Jejunum (tissue), 1 donor: ENCODE measurements around a stretch of chr17.

DNA sequence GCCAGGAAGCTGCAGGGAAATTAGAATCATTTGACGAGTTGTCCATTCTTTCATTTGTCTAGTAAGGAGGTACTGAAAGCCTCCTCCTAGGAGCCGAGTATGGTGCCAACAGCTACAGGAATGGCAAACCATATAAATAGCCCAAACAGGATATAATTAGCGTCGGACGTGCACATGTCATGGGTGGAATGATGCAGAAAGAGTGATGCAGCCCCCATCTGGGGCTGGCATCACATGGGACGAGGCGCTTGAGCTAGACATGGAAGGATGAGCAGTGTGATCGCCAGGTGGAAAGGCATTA, 52.3 kb downstream of the ARHGAP27 start:
- PRO-cap: no peak

DNA sequence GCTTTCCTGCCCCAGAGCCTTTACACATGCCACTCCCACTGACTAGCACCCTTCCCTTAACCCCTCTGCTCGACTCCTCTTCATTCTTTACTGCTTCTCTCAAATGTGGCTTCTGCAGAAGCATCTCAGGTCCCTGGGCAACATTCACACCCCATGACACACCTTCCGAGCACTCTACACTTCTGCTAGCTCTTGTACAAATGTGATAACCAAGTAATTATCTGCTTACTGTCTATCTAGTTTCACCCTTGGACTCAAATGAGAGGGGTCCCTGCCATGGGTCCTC, 39.5 kb downstream of the ARHGAP27 start:
- PRO-cap: no peak

DNA sequence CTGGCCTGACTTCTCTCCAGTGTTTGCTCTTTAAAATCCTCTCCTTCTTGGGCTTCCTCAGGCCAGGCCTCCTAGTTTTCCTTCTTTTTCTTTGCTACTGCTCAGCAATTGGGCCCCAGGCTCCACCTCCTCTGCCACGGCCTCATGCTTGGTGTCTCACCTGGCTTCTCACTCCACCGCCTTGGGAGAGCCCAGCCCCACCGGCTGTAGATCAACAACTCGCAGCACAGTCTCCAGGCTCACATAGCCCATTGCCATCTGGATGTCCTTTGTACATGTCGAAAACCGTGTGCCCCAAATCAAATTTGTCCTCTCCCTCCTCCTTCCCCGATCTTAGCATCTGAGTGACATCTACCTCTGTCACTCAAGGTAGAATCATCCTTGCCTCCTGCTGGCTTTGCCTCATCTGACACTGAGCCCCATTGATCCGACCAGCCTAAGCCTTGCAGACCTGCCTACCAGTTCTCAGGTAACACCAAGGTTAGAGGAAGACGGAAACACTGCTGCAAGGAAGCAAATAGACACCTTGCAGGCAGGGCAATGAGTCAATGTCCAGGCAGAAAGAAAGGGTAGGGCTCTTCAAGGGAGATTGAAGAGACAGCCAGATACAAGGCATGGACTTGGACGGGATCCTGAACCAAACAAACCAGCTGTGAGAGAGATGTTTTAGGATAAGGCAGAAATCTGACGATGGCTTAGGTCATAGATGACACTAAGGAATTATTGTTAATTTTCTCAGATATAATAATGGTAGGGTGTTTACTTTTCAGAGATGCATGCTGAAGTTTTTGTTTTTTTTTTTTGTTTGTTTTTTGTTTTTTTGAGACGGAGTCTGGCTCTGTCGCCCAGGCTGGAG, 17.2 kb downstream of the ARHGAP27 start:
- PRO-cap: unidirectional peak, minus-strand start at position 483 of the sequence

GRCh38 chr17:45418437-45419265, 14.0 kb downstream of the ARHGAP27 start:
- PRO-cap: bidirectional peak, plus-strand start at chr17:45418690, minus-strand start at chr17:45418551

- PRO-cap: unidirectional peak, minus-strand start at chr17:45425392; unidirectional peak, minus-strand start at chr17:45425611; unidirectional peak, minus-strand start at chr17:45425804
These were observed 7.3 kb downstream of the ARHGAP27 start for GRCh38 chr17:45425040-45426141.

DNA sequence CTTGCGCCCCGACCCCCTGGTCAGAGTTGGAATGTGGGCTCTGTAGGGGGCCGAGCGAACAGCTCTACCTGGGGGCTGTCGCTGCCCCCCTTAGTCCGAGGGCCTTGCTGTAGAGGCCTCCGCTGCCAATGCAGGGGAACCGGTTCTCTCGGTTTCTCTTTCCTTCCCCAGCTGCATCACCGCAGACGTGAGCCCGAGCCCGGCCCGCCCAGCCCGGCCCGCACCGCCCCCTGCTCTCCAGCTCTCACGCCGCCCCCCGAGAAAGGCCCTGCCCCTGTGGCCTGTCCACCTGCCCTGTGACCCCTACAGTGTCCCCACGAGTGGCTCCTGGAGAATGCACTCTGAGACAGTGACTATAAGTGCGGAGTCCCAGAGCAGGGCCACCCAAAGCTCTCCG, 1.9 kb downstream of the ARHGAP27 start:
- PRO-cap: bidirectional peak, plus-strand start at position 184 of the sequence, minus-strand start at position 130 of the sequence

DNA sequence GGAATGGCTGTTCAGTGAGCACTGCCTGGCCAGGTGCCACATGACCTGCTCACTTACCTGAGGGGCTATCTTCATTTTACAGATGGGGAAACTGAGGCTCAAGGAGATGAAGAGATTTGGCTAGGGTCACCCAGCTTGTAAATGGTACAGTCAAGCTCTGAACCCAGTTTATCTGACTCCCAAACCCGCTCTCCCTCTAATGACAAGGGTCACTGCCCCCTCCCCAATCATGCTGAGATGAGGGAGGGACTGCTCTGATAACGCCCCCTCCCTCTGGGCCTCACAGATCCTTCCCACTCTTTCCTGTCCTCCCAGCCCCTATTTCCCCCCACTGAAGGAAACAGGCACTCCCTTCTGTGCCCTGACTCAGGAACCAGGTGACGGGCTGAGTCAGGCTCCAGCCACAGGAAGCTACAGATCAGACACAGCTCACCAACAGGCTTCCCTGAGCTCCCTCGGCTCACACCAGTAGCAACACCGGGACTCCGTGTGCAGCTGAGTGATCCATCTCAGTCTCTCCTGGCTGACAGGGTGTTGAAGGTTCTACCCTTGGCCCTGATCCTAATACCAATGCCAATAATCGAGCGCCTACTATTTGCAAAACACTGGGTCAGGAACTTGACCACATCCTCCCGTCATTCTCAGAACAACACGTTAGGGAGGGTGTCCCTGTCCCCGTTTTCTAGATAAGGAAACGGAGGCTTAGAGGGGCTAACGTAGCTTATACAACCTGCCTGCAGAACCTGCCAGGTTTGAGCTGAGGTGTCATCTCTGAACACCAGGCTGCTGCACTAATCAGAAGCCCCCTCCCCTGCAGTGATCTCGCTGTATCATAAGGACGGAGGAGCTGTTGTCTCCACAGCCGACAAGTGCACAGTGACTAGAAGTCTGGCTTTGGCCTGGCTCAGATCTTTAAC, 13.3 kb upstream of the ARHGAP27 start:
- PRO-cap: no peak

DNA sequence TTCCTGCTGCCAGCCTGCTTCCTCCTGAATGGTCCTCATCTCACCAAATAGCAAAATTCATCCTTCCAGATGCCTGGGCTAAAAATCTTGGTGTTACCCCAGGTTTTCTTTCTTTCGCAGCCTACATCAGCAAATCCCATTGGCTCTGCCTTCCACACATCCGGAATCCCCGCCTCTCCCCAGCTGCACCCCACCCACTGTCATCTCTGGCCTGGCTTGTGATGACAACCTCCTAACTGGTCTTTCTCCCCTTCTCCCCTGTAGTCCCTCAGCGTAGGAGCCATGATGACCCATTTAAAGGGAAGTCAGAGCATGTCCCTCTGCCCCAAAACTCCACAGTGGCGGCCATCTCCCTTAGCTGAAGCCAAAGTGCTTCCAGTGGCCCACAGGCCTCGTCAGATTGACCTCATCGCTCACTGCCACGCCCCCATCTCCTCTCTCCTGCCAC, 22.9 kb upstream of the ARHGAP27 start:
- PRO-cap: no peak

GRCh38 chr17:45949030-45949593, 49.9 kb upstream of the STH start:
- PRO-cap: no peak

DNA sequence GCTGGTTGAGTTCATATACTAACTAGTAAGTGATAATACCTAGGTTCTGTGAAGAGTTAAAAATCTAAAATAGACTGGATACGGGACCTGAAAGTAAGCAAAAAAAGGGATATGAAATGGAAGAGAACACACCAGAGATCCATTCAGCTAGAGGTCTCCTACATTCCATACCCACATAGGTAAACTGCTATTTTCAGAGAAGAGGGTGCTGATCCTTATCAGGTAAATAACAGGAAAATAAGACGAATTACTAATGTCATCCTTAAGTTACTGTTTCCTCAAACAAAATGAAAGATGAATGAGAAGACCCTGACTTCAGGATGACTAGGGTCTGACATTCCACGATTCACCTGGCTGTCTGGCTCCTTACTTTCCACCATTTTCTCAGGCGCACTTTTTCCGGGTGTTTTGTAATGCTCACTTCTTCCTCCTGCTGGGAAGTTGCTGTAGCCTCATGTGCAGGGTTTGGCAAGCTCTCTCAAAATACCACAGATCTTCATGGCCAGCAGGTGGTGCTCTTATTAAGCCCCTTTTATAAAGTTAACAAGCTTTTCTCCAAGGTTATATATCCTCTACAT, 45.1 kb downstream of the STH start:
- PRO-cap: no peak

- PRO-cap: no peak
These were observed 74.0 kb downstream of the STH start for GRCh38 chr17:46072971-46073435.

- PRO-cap: no peak
These were observed 85.0 kb downstream of the KANSL1 start for GRCh38 chr17:46108036-46108913.

DNA sequence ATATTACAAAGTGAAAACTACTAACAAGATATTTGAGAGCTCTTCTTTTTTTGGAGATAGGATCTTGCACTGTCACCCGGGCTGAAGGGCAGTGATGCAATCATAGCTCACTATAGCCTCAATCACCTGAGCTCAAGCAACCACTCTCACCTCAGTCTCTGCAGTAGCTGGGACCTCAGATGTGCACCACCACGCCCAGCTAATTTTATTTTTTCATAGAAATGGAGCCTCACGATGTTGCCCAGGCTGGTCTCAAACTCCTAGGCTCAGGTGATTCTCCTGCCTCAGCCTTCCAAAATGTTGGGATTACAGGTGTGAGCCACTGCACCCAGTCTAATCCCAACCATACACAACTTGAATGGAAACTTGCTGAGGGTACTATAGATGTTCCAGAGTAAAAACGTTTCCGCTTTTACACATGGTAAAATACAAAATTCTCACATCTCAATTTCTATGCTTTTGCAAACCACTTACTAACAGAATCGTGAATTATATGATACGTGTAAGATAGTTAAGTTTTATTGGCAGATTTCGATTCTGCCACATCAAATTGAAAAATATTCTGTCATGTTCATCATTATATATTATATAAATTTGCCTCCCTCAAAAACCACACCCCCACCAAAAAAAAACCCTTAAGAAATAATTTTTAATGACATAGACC, 84.2 kb downstream of the KANSL1 start:
- PRO-cap: no peak

DNA sequence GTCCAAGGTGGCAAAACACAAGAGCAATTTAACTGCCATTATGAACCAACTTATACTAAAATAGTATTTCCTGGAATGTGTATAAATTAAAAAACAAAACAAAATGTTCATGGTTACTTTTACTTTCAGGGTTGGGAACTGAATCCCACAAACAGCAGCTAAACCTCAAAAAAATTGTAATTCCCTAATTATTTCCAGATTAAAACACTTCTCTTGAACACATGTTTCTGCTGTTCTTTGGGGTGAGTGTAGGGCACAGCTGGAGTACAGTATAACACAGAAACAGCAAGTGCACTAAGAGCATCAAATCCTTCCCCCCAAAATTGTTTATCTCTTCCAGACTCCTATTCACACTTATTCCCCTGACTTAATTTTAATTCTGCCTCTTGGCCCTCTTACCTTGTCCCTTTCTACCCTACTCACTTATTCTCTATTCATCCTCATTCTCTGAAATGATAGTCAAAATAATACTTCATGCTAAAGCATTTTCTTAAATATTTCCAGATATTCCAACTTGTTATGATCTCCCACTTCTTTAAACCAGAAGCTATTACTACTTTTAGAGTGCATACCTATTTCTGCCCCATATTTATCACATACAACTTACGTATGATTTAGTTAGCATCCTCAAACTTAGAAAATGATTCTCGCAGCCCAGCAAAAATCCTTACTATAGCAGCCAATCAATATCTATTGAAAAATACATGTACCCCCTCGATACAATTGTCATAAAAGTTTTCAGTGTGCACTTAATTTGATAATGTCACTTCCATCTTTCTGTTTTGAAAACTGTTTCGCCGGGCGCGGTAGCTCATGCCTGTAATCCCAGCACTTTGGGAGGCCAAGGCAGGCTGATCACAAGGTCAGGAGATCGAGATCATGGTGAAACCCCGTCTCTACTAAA, 56.2 kb downstream of the KANSL1 start:
- PRO-cap: no peak

GRCh38 chr17:46145926-46146470, 47.2 kb downstream of the KANSL1 start:
- PRO-cap: no peak

GRCh38 chr17:46259841-46260353, 35.0 kb upstream of the LRRC37A start:
- PRO-cap: no peak

DNA sequence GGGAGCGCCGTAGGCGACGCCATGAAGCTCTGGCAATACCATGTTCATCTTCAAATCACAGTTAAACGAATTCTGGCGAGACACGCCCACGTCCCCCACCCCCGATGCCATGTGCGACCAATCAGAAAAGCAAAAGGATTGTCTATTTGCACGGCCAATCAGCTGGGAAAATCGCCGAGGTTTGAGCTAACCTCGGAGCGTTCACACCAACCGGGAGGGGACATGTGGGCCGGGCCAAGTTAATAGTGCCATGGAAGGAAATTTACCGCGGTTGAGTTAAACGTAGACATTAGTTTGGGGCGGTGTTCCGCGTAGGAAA, 285 bp upstream of the ARL17A start:
- PRO-cap: no peak

- PRO-cap: no peak
These were observed 102.5 kb downstream of the WNT3 start for GRCh38 chr17:46716123-46716322.

DNA sequence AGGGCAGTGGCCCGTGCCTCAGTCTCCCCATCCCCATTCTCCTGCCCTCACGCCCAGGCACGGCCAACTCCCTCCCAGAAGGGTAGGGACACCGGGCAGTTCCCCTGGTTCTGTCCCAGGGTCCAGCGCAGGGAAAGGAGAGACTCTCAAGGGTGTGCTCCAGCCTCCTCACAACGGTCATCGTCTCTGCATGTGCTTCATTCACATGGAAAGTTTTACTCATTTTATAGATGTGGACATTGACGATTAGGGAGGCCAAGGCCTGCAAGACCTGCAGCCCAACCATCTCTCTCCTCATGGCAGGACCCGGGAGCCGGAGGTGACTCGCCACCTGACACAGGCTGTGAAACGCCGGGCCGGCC, 47.9 kb downstream of the WNT3 start:
- PRO-cap: no peak

DNA sequence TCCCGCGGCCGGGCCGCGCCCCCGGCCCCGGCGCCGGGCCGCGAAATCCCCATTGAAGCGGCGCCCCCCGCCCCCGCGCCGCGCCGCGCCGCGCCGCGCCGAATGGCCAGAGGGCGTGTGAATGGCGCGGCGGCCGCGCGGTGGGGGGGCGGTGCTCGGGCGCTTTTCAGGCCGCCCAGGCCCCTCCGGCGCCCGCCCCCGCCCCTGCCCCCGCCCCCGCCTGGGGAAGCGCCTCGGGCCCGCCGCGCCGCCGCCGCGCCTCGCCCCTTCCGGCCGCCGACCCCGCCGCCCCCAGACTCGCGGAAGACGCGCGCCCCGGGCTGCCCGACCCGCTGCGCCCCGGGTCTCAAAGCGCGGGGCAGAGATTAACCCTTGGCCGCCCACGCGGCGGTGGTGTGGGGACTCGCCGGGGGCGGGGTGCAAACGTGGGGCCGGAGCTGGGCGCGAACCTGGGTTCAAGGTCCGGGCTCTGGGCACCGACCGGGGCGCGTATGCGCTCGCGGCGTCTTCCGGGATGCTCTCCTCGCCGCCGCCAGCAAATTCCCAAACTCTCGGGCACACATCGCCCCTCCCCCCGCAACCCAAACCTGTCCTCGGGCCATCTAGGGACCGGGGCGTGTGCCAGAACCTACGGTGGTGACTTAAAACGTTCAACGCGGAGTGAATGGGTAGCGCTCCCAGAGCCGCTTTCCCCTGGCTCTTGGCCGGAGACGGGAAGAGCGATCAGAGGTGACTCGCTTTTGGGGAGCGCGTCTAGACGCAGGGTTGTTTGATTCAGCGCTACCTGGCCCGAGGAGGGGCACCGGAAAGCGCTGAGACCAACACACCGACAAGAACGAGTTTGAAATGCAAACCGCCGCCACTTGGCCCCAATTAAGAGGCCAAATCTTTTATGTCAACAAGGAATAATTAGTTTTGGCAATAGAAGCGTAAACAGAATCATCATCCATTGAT, 46.5 kb downstream of the WNT3 start:
- PRO-cap: bidirectional peak, plus-strand start at position 294 of the sequence, minus-strand start at position 96 of the sequence; bidirectional peak, plus-strand start at position 476 of the sequence, minus-strand start at position 348 of the sequence